Measurements from ENCODE around the gene HAAO.

DNA sequence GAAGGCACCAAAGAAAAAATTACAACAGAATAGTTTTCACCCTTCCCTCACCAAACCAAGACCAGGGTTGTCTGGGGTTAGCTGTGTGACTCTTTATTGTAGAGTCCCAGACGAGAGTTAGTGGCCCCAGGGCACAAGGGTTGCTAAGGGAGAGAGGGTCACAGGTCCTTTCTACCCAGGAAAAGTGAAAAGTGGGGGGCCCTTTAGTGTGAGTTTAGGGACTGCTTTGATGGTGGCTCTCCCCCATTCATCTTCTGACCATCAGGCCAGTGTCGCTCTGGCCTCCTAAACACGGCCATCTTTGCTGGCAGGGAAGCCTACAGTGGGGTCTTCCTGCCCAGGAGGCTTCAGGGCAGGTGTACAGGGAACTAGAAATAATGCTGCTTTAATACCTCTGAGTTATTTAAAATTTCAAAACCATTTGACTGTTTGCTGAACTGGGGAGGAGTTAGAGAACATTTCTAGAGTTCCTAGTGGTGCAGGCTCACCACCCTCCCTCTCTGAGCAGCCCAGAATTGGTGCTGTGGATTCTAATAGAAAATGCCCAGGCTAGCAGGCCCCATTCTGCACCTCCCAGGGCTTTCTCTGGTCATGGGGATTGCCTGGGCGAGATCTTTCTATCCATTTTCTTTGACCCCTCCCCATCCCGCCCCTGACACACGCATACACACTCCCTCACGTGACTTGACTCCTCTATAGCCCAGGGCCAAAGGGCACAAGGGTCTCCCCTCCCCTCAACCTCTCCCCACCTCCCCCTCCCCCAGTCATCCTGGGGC lies 3.0 kb downstream of the PKDCC start:
- PRO-cap = no peak

DNA sequence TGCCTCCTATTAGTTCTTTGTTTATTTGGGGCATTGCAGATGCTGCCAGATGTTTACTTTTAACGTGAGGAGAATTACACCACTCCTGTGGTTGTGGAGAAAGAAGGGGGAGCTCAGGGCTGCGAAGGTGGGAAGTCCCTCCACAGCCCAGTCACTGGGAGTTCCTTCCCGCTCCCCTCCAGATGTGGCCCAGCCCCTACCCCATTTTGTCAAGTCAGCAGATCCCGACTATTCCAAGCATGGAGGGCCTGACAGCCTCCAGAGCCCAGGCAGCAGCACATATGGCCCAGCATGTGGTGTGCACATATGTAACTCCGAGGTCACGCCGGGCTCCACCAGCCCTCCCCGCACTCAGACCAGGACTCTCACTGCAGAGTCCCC lies 20.9 kb downstream of the PKDCC start:
- PRO-cap = no peak

GRCh38 chr2:42078585-42079055 lies 30.8 kb downstream of the PKDCC start:
- PRO-cap = no peak

DNA sequence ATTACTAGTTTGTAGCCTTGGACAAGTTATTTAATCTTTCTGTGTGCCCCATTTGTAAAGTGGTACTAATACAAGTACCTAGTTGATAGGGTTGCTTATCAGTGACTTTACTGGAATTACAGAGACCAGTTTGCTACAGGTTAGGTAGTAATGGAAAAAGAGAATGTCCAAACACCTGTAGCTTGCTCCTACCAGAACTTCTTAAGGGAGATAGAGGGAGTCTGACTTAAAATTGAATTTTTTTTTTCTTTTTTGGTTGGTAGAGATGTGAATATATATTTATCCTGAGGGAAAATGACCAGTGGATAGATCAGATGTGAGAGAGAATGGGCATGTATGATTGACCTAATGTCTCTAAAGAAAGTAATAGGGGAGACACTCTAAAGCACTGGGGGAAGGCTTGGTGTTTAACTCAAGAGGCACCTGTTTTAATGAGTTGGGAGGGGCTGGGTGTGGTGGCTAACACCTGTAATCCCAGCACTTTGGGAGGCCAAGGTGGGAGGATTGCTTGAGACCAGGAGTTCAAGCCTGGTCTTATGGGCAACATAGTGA lies 28.9 kb downstream of the EML4 start:
- PRO-cap = no peak

GRCh38 chr2:42247004-42247746 lies 78.0 kb downstream of the EML4 start:
- PRO-cap = no peak

DNA sequence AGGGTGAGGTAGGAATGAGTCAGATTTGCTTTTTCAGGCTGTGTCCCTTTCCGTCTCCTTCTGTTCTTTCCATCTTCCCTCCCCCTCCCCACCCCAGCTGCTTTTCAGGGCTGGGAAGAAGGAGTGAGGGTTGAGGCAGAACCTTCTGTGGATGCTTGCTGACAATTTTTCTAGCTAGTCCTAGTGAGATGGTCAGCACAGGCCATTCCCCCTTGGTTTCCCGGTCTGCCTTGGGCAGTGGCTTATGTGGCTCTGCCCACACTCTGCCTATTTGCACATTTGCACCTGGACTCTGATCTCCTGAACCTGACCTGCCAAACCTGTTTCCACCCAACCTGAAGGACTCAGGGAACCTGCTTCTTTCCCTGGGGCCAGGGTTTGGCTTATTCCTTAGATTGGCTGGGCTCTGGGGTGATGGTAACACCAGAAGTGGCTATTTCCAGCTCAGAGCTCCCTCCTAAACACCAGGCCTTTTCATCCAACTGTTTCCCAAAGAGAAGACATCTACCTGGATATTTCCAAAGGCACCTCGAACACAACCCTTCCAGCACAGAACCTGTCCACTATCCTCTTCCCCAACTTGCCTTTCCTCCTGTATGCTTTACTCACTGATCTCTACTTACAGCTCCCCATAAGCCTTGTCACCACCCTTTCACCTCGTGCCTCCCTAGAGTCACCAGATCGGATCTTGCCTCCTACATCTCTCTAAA lies 5.9 kb upstream of the MTA3 start:
- PRO-cap = no peak

GRCh38 chr2:42569777-42570339 lies 1.4 kb downstream of the MTA3 start:
- PRO-cap = no peak

GRCh38 chr2:42752576-42752977 lies 11.4 kb downstream of the OXER1 start:
- PRO-cap = no peak

DNA sequence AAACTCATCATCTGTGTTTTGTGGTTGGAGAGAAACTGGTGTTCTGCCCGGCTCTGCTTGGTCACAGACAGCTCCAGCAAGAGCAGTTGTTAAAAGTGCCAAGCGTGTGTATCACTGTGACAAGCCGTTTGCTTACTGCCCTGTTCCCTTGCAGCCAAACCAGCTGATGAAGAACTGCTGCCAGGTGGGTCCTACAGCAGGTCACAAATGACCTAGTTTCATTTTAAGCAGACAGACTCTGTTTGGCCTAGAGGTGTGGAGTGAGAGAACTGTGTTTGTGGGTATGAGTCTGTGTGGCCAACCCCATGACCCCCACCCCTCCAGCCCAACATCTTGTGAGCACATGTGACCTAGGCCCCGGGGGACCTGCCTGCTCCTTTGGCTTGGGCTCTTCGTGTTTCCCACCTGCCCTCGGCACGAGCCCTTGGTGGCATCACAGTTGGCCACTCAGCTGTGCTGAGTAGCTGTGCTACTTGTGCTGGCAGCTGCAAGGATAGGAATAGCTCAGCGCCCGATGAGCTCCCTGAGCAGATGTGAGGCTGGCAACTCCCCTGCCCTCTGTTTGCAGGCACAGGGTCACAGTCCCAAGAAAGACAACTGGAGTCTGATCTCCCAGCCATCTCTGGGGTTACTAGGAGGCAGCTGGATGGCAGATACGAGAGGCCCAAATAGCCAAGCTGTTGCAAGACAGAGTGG lies 9.7 kb downstream of the OXER1 start:
- PRO-cap = no peak

GRCh38 chr2:42791919-42793234 lies at the start of gene HAAO:
Gene HAAO, minus strand, starts transcription at chr2:42792583.
- PRO-cap = unidirectional peak, plus-strand start at chr2:42792267; bidirectional peak, plus-strand start at chr2:42792730, minus-strand start at chr2:42792565; bidirectional peak, plus-strand start at chr2:42793180, minus-strand start at chr2:42792927

GRCh38 chr2:42795780-42796227 lies 3.4 kb upstream of the HAAO start:
- PRO-cap = no peak

DNA sequence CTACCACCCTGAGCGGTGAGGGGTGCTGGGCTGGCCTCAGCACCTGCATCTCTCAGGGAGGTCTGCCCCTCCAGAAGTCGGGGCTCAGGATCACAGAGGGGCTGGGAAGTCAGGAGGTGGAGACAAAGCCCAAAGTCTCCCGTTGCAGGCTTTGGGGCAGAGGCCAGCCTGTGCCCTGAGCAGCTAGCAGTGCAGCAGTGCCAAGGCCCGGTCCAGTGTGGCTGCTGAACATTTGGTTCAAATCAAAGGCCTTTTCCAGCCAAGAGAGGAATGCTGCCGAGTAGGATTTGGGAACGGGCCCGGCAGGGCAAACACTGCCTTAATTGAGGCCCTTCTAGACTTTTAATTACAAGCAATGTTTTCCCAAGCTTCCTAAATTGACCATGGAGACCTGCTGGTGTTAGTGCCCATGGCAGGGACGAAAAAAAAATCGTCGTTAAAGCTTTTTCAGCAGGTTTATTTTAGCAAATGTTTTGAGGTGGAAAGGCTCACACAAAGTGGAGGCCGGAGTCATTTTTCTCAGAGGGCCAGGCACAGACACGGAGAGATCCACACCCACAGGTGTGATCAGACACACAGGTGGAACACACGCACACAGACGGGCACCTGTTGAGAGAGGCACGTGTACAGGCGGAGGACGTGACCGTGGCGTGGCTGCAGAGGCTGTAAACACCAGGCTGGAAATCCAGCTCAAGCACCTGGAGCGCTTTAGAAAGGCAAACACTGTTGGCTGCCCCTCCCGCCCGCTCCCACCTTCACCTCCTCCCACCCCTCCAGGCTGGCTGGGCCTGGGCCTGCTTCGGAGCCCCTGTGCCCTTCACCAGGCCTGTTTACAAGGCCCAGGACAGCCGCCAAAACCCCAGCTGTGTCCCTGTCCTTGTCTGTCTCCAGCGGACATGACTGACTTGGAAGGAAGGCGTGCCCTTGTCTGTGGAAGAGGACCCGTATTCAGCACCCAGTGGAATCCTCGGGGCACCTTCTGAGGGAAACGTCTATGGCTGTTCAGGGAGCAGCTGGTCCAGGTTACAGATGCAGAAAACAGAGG lies 133.9 kb upstream of the HAAO start:
- PRO-cap = bidirectional peak, plus-strand start at position 279 of the sequence, minus-strand start at position 219 of the sequence; unidirectional peak, minus-strand start at position 671 of the sequence

DNA sequence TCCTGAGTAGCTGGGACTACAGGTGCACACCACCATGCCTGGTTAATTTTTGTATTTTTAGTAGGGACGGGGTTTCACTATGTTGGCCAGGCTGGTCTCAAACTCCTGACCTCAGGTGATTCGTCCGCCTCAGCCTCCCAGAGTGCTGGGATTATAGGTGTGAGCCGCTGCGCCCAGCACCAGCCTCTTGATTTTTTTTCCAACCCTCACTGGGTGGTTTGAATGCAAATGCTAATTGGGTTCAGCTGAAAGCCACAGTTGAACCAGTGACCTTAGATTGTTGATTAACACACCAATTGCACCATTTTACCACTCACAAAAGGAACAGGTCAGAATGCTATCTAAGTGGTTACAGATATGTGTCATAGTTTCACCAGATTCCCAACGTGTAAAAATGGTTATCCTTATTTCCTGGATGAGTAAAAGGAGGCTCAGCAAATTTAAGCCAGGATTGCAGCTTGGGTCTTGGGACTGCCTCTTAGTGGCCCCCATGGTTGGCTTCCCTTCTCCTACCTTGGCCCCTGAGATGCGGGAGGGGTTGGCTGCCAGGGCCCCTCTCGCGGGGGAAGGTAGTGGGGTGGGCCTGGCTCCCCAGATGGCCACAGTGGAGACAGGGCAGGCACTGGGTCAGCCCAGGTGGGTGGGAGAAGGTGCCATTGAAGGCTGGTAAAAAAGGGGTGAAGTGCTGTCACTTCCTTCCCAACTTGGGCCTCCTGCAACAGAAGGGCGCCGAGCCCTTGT lies 164.8 kb upstream of the HAAO start:
- PRO-cap = no peak

GRCh38 chr2:42960354-42960611 lies 167.9 kb upstream of the HAAO start:
- PRO-cap = no peak

DNA sequence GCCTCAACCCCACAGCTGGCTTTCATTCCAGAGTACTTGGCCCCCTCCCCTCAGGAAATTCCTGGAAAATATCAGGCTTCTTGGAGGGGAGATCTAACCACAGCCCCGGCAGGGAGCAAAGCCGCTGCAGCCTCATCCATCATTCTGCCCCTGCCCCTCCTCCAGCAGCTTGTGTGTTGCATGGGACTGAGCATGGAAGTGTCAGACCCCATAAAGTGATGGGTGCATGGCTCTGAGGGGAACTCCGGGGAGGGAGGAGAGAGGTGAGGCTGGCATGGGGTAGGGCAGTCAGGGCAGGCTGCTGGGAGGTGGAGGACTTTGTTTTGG lies 184.4 kb downstream of the ZFP36L2 start:
- PRO-cap = bidirectional peak, plus-strand start at position 100 of the sequence, minus-strand start outside the sequence

GRCh38 chr2:43047330-43047837 lies 179.0 kb downstream of the ZFP36L2 start:
- PRO-cap = no peak

DNA sequence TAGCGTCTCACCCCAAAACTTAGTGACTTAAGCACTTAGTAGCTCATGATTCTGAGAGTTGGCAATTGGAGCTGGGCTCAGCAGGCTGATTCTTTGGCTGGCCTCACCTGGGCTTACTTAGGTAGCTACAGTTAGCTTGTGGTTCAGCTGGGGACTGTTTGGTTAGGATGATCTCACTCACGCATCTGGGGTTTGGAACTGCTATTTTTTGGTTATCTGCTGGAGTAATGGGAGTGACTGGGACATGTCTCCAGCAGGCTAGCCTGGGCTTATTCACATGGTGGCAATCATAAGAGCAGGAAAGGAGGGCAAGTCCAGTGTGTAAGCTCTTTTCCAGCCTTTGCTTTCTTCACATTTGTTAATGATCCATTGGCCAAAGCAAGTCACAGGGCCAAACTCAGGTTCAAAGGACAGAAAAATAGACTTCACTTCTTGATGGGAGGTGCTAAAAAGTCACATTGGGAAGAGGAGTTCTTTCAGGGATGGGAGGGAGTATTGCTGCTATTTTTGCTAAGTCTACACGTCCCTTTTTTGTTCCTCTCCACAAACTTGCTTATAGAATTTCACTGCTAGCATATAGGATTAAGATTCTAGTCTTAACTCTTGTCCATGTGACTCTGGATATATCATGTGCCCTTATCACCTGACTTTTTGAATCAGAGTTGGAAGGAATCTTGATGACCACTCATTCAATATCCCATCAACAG lies 174.1 kb downstream of the ZFP36L2 start:
- PRO-cap = no peak

GRCh38 chr2:43100378-43100731 lies 126.1 kb downstream of the ZFP36L2 start:
- PRO-cap = unidirectional peak, plus-strand start at chr2:43100610

DNA sequence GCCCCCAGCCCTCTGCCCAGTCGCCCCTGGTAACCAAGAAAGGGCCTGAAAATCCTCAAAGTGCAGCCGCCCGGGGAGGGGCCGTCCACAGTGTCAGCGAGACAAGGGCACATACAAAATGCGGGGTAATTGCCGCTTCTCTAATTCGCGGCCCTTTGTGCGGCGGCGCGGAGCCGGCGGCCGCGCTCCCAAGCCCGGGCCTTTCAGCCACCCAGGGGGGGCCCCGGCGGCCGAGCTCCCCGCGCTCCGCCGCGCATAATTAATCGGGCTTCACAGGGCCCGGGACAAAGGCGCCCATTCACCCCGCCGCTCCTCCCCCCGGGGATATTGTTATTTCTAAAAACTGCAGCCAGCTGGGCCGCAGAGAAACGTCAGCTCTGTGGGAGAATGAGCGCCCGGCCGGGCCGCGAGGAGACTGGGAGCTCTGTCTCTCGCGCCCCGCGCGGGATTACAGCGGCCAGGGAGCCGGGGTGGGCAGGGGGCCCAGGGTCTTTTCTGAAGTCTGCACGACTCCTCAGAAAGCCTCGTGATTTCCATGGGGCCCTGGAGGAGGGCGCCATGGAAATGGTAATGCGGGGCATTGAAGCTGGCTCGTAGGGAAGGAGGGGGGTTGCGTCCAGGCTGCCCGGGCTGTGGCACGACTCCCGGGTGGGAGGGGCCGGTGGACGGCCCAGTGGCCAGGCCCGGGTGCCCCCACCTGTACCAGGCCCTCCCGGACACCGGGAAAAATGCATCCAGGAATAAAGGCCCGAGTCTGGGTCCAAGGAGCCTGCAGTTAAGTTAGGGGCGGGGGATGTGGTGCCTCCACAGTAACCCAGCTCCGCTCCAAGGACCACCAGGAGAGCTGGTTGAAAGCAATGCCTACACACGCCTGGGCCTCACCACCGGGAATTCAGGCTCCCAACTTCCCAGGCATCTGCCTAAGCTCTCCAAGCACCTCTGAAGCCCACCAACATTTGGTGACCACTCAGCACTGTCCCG lies 125.4 kb downstream of the ZFP36L2 start:
- PRO-cap = bidirectional peak, plus-strand start at position 363 of the sequence, minus-strand start at position 205 of the sequence; bidirectional peak, plus-strand start at position 451 of the sequence, minus-strand start at position 450 of the sequence

- PRO-cap = no peak
Measured at GRCh38 chr2:43137570-43137731, 89.0 kb downstream of the ZFP36L2 start.

All from H9 (cell line).